ENCODE results near the gene ZNF684.

GRCh38 chr1:39566288-39567261 lies 10.0 kb downstream of the PABPC4 start:
- RRBS = no CpG with 5 or more reads among the region's 6 CpGs

DNA sequence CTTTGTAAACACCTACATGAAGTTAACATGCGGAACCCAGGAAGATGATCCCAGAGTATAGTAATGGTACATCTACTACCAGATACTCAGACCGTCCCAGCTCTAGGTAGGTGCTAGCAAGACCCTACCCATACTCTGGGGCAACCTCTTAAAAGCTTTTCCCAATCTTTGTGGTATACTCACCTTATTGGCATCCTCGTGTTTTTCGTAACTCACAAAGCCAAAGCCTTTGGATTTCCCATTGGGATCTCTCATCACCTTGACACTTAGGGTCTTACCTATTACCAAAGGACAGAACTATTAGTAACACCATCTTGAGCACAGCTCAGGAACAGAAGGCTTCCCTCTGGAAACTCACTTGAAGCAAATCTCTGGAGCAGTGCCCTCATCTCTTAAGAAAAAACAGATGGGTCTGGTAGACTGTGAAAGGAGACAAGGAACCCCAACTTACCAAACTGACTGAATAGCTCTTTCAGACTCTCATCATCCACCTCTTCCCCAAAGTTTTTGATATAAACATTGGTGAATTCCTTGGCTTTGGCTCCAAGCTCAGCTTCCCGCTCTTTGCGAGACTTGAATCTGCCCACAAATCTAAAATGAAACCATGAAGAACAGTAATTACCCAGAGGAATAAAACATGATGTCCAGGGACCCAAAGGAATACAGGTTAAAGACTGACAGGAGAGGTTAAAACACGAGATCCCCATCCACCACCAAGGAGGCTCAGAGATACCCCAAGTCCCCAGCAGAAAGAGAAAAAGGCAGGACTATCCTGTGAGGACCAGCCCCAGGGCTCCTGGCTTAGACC lies 7.0 kb downstream of the PABPC4 start:
- RRBS = no CpG with 5 or more reads among the region's 7 CpGs

DNA sequence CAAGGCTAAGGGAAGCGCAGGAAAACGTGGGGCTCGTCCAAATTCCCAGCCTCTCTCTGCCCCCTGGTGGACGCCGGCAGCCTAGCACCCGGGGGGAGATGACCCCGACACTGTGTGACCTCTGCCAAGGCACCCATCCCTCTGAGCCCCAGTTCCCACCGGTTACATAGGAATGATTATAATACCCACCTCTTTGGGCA lies 11.0 kb upstream of the BMP8B start:
- RRBS = 4% methylated on average over 3 of the region's 8 CpGs

DNA sequence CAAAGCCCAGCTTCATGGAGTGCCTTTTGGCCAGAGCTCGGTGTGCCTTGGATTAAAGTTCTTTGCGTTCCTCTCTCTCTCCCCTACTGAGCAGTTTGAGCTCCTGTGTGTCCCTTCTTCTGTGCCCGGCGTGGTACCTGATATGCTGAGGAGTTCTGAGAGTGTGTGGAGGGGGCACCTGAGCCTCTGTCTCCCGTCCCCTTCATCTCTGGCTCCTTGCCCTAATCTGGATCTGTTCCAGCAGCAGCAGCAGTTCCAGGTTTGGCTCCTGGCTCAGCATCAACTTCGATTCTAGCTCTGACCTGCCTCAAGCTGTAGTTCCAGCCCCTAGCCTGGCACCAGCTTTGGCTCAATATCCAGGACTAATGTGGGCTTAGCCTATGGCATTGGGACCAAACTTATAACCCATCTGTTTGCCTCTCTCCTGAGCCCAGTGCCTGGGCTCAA lies 25.2 kb upstream of the MYCL start:
- RRBS = no CpG with 5 or more reads among the region's 6 CpGs

GRCh38 chr1:39957157-39957975 lies 2.4 kb downstream of the MFSD2A start:
- RRBS = no CpG with 5 or more reads among the region's 6 CpGs

DNA sequence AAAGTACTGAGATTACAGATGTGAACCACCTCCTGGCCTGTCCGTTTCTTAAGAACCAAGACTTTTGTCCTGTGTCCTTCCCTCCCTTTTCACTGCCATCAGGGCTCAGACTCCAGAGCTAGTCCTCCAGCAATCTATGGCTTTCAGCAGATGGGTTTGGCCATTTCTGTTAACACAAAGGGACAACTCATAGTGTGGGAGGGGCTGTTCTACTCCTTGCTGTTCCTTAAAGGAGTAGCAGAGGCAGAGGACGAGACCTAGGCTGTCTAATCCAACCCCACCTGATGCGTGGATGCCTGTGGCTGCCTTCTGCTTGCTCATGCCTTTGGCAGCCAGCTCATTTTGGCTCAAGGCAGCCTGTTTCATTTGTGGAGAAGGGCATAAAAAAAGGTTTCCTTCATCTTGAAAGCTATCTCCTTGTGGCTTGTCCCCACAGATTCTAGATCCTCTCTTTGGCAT lies 27.0 kb downstream of the MFSD2A start:
- RRBS = no CpG with 5 or more reads among the region's 3 CpGs

GRCh38 chr1:40039576-40040535 lies 673 bp upstream of the CAP1 start:
- RRBS = 1% methylated on average over 14 of the region's 62 CpGs

- RRBS = 99% methylated on average over 2 of the region's 4 CpGs
These were observed 1.8 kb downstream of the CAP1 start for GRCh38 chr1:40042254-40042889.

DNA sequence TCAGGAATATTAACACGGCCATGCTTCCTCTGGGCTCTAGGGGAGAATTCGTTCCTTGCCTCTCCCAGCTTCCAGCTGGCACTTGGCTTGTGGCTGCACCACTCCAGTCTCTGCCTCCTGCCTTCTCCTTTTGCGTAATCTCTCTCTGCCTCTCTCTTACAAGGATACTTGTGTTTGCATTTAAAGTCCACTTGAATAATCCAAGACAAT lies 21.1 kb upstream of the RLF start:
- RRBS = no CpG with 5 or more reads among the region's 3 CpGs

DNA sequence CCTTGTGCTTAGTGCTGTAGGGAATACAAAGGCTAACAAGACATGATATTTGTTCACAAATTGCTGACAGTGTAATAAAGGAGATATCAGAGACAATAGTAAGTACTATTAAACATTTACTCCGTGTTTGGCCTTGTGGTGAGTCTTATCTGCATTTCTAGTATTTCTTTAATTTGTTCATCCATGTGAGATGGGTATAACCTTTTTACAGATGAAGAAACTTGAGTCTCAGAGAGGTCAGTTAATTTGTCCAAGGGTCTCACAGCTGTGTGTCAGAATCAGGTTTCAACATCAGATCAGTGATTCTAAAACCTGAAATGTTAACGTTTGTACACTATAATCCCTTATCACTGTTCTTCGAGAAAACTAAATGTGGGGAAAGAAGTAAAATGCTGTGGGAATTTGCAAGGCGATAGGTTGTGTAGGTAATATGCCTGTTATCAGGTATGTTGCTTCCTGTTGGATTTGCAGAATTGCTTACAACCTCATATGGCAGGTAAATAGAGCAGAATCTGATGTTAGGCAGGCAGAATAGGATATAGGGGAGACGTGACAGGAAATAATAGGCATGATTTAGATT lies 38.2 kb downstream of the RLF start:
- RRBS = no CpG with 5 or more reads among the region's 5 CpGs

- RRBS = no CpG with 5 or more reads among the region's 3 CpGs
These were observed 37.3 kb upstream of the TMCO2 start for GRCh38 chr1:40210160-40211149.

GRCh38 chr1:40311151-40311655 lies 5.9 kb downstream of the COL9A2 start:
- RRBS = no CpG with 5 or more reads among the region's 16 CpGs

- RRBS = no CpG with 5 or more reads among the region's 11 CpGs
These were observed 21.6 kb upstream of the COL9A2 start for GRCh38 chr1:40338709-40339092.

GRCh38 chr1:40380048-40380356 lies 6.5 kb downstream of the SMAP2 start:
- RRBS = no CpG with 5 or more reads among the region's 1 CpG

GRCh38 chr1:40391629-40392298 lies 18.2 kb downstream of the SMAP2 start:
- RRBS = no CpG with 5 or more reads among the region's 4 CpGs

DNA sequence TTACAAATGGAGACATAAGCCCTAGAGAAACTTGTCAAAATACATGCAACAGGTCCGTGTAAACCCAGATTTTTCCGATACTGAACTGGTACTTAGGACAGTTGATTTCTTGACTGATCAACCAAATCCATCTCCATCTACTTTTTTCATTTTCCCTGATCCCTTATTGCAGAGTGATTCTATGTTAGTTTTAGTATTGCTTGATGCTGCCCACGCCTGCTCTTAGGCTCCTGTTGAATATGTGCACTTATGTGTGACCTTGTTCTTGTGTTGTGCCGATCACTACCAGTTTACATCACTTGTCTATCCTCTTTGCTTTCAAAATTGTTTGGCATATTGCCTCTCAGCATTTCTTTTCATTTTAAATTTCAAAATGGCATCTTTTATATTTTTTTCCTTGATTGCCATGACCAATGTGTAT lies 28.2 kb downstream of the SMAP2 start:
- RRBS = no CpG with 5 or more reads among the region's 4 CpGs

DNA sequence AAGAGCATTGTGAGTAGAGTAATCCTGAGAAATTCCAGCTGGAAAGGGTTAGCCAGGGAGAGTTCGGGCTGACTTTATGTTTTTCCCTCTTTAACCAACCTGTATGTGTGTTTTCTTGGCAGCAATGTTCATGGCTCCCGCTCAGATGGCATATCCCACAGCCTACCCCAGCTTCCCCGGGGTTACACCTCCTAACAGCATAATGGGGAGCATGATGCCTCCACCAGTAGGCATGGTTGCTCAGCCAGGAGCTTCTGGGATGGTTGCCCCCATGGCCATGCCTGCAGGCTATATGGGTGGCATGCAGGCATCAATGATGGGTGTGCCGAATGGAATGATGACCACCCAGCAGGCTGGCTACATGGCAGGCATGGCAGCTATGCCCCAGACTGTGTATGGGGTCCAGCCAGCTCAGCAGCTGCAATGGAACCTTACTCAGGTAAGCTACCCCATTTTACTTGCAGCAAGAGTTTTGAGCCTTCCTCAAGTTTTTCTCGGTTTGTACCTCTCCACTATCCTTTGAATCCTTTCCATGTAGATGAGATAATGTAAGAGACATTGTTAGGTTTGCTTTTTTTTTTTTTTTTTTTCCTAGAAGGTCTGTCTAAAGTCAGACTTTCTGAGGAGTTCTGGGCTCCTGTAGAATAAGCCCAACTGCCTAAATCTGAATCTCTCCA lies 33.5 kb upstream of the ZFP69B start:
- RRBS = no CpG with 5 or more reads among the region's 5 CpGs

- RRBS = 1% methylated on average over 20 of the region's 39 CpGs
These were observed at the start of gene ZNF684 for GRCh38 chr1:40531204-40532377. Gene ZNF684 (plus strand): TSS chr1:40531637.

DNA sequence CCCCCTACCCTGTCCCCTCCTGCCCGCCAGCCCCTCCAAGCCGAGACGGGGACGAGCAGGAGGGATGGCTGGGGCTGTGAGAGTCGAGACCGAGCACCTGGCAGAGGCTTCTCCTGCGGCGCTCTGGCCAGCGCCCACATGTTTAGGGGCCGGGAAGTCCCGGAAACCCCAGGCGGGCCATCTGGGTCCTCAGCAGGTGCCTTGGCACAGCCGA lies 3.2 kb upstream of the RIMS3 start:
- RRBS = no CpG with 5 or more reads among the region's 13 CpGs

DNA sequence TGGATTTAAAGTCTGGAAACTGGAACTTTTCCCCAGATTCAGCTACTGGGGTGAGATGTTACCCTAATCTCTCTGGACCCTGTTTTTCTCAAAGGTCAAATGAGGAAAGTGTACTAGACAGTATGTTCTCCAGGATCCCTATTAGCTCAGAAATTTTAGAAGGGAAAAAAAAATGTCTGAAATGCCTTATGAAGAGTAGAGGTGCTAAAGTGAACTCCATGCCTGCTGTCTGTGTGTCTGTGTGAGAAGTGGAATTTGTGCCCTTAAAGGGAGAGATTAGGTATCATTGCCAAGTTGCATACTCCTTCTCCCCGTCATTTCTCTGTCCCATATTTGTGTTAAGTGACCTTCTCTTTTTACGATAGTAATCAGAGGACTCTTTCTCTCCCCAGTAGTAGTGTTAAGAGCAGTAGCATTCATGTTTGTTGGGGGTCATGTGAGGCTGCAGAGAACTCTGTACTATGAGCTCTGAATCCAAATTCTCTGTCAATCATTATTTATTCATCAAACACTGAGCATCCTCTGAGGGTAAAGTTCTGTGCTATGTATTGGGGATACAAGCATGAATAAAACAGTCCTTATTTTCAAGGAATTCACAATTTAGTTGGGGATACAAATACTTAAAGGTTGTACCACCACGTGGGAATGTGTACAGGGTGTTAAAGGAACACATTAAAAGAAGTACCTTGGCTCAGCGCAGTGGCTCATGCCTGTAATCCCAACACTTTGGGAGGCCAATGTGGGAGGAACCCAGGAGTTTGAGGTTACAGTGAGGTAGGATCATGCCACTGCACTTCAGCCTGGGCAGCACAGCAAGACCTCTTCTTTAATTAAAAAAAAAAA lies 25.0 kb upstream of the KCNQ4 start:
- RRBS = no CpG with 5 or more reads among the region's 4 CpGs

Data from SK-N-MC (cell line).